Liver (tissue), 9 donors: Measurements from ENCODE around the genes MICU1 and P4HA1.

DNA sequence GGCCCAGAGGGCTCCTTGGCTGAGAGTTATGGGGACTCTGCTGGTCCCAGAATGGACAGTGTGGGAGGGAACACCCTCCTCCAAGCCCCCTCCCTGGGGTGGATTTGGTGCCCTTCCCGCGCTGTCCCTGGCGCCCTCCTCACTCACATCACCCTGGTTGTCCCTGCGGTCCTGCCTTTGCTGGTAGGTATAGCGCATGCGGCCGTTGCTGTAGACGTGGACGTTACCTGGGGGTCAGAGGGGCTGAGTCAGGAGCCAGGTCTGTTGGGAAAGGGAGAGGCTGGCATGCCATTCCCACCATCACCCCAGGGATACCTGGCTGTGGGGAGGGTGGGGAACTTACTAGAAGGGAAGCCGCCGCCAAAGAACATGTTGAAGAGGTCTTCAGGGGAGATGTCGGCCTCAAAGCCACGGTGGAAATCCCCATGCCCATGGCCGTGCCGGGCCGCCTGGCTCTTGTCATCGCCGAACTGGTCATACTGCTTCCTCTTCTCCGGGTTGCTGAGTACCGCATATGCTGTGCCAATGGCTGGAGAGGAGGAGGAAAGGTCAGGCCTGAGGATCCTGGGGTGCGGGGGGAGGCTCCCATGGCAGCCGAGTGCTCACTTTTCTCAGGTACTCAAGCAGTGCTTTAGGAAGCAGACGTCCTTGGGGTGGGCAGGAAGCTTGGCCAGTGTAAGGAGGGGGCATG lies 13.9 kb downstream of the DNAJB12 start:
- PRO-cap, 5 experiments = no peak in any of the 5 experiments
- RAMPAGE, long total RNA, 2 experiments = no peak in any of the 2 experiments
- RRBS = 55% methylated on average over 5 of the region's 23 CpGs

DNA sequence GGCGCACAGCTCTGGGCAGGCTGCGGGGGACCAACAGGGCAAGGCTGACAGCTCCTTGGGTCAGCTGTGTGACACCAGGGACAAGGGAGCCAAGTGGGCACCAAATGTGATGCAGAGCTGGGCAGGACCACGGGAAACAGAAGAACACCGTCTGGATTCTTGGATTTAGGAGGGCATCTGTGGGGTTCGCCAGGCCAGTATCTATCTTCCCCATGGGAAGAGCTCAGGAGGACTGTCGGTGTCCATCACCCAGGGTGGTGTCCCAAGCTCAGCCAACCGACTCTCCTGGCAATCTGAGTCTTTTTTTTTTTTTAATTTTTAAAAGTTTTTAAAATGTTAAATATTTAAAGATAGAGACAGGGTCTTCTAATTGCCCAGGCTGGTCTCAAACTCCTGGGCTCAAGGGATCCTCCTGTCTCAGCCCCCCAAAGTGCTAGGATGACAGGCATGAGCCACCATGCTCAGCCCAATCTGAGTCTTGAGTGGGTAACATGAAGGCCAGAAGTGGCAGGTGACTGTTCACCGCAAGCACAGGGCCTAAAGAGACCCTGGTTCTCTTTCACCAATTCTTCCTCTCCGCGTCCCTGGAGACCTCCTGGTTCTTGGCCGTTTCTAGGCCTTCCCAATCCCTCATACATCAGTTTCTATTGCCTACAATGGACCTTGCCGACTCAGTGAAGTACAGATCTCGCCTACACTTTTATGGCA lies 11.0 kb downstream of the DNAJB12 start:
- PRO-cap, 5 experiments = no peak in any of the 5 experiments
- RAMPAGE, long total RNA, 2 experiments = no peak in any of the 2 experiments
- RRBS = no CpG with 5 or more reads among the region's 13 CpGs

GRCh38 chr10:72449929-72450665 lies 95.4 kb upstream of the DNAJB12 start:
- PRO-cap, 5 experiments = no peak in any of the 5 experiments
- RAMPAGE, long total RNA, 2 experiments = no peak in any of the 2 experiments
- RRBS = no CpG with 5 or more reads among the region's 8 CpGs

GRCh38 chr10:72625843-72626584 lies at the start of gene MICU1:
MICU1 (minus strand) TSS chr10:72626079.
- PRO-cap, 5 experiments = peak in 5 of 5 experiments; most common plus-strand start chr10:72626275 (in 2); most common minus-strand start chr10:72626059 (in 5)
- RAMPAGE, long total RNA, 2 experiments = start-site peak on the minus strand in 2 of 2 experiments, at chr10:72626043-72626105 at its widest, 478 to 713 reads per replicate
- RRBS = no CpG with 5 or more reads among the region's 37 CpGs

- PRO-cap, 5 experiments = no peak in any of the 5 experiments
- RAMPAGE, long total RNA, 2 experiments = no peak in any of the 2 experiments
- RRBS = no CpG with 5 or more reads among the region's 4 CpGs
Observed at GRCh38 chr10:72636674-72637127, 10.8 kb upstream of the MICU1 start.

GRCh38 chr10:72707961-72708405 lies 16.0 kb downstream of the MCU start:
- PRO-cap, 5 experiments = no peak in any of the 5 experiments
- RAMPAGE, long total RNA, 2 experiments = no peak in any of the 2 experiments
- RRBS = no CpG with 5 or more reads among the region's 2 CpGs

DNA sequence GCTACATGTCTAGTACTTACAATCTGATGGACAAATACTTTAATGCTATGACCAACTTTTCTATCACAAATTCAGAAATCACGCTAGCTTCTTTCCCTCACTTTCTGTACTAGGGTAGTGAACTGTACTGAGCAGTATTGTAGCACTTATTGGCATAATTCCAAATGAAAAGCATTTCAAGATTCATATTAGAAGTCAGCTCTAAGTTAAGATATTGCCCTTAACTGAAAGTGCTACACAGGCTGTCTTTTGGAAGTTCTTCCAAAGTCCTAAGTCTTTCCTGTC lies 13.5 kb downstream of the P4HA1 start:
- PRO-cap, 5 experiments = no peak in any of the 5 experiments
- RAMPAGE, long total RNA, 2 experiments = no peak in any of the 2 experiments
- RRBS = no CpG with 5 or more reads among the region's 1 CpG

DNA sequence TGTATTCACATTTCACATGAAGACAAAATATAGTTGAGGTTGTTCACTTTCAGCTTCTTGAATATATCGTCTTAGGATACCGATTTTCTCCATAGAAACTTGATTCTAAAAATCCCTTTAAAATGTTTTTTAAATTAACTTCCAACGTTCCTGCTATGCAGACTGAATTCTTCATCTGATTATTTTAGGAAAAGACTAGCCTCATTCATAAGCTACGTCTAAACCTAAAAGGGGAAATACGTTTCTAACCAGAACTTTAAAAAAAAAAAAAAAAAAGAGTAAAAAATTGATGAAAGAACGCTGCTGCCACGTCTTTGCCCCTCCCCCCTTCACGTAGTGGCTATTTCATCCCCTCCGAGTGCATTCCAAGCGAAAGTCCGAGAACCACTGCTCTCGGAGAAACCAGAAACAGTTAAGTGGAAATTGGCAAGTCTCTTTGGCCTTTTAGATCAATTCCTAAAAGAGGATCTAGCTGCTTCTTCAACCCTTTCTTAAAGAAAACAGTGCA lies 1.3 kb downstream of the P4HA1 start:
- PRO-cap, 5 experiments = peak in 5 of 5 experiments; most common plus-strand start position 372 of the sequence (in 5); most common minus-strand start position 220 of the sequence (in 2)
- RAMPAGE, long total RNA, 2 experiments = no peak in any of the 2 experiments
- RRBS = no CpG with 5 or more reads among the region's 12 CpGs

DNA sequence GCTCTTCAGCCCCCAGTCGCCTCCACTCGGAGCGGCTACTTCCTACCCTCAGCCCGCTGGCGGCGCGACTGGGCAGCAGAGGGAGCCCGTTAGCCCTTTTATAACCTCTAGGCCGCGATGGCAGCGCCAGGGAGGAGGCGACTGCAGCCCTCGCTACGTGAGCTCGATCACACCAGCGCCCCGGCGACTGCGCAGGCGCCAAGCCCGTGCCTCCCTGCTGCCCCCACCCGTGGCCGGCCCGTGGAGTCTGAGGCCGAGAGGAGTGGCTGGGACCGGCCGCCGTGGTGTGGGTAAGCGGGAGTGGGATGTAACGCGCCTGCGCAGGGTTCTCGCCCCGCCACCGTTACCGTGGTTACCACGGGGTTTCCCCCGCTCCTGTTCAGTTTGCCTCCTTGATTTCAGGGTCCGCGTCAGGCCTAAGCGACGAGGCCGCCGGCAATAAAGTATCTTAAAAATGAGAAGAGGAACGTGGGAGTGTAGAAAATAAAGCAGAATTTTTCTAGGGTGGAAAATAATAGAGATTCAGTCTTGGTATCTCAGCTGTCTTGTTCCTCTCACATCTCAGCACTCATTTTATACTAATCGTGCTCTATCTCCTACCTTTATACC lies at the start of gene P4HA1:
TSS of gene P4HA1 (minus strand) at position 74 of the 609 bp plus-strand sequence.
- PRO-cap, 5 experiments = peak in 5 of 5 experiments; most common plus-strand start position 382 of the sequence (in 4); most common minus-strand start position 70 of the sequence (in 4)
- RAMPAGE, long total RNA, 2 experiments = start-site peak on the minus strand in 2 of 2 experiments, centred at positions 50 to 108 of the sequence, 817 to 5,374 reads per replicate
- RRBS = under 1% methylated on average over 9 of the region's 46 CpGs

GRCh38 chr10:73167336-73167829 lies 425 bp downstream of the ECD start:
- PRO-cap, 5 experiments = no peak in any of the 5 experiments
- RAMPAGE, long total RNA, 2 experiments = no peak in any of the 2 experiments
- RRBS = no CpG with 5 or more reads among the region's 5 CpGs

- PRO-cap, 5 experiments = no peak in any of the 5 experiments
- RAMPAGE, long total RNA, 2 experiments = no peak in any of the 2 experiments
- RRBS = no CpG with 5 or more reads among the region's 9 CpGs
Observed at GRCh38 chr10:73232577-73233351, 14.3 kb downstream of the DNAJC9 start.

- PRO-cap, 5 experiments = no peak in any of the 5 experiments
- RAMPAGE, long total RNA, 2 experiments = no peak in any of the 2 experiments
- RRBS = no CpG with 5 or more reads among the region's 8 CpGs
Observed at GRCh38 chr10:73245682-73246263, 1.3 kb downstream of the DNAJC9 start.

DNA sequence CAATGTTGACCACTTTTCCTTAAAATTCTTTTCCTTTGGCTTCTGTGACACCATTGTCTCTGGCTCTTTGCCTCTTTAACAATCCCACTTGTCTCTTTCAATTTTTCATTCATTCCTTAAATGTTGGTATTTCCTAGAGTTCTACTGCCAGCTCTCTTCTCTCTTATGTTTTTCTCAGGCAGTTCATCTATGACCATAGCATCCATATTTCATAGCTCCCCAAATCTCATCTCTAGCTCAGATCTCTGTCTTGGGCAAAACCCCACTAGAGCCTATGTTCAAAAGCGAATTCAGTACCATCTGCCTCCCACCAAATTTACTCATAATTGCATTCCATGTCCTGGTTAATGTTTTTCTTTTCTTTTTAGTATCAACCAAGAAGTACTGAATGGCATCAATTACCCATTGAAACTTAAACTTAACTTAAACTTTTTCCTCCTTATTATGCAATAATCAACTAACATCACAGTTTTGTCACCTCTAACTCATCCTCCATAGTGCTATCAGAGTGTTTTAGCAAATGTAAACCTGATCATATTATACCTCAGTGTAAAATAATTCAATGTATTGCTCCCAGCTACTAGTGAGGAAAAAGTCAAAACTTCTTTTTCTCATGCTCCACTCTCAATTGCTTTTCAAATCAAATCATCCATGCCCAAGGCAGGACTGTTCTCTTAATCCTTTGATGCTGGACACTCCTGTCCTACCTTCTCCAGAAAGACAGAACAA lies 43.4 kb upstream of the MRPS16 start:
- PRO-cap, 5 experiments = no peak in any of the 5 experiments
- RAMPAGE, long total RNA, 2 experiments = no peak in any of the 2 experiments
- RRBS = no CpG with 5 or more reads among the region's 1 CpG

DNA sequence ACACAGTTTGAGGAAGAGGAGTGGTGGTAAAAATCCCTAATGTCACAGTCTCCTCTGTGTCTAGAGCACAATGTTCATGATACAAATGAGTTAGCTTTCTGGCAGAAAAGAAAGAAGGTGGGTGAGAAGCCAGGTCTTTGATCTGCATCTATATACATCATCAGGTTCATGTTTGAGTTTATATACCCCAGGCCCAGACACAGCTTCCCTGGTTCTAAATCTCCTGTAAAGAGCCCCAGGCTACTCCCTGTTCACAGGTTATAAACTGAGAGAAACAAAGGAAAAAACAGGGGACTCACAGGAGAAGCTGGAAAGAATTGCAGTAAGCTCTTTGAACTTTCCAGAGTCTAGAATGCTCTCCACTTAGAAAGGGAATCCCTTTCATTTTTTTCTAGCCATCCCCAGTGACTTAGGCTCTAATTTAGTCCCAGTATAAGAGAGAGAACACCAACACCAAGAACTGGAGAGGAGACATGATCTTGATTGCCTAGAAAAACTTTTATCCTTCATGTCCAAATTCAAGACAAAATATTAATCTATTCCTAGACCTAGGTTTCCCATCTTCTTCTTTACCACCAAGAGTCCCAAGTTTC lies 640 bp downstream of the MSS51 start:
- PRO-cap, 5 experiments = no peak in any of the 5 experiments
- RAMPAGE, long total RNA, 2 experiments = no peak in any of the 2 experiments

- PRO-cap, 5 experiments = no peak in any of the 5 experiments
- RAMPAGE, long total RNA, 2 experiments = no peak in any of the 2 experiments
- RRBS = no CpG with 5 or more reads among the region's 8 CpGs
Observed at GRCh38 chr10:73437825-73438341, 4.5 kb upstream of the MSS51 start.

DNA sequence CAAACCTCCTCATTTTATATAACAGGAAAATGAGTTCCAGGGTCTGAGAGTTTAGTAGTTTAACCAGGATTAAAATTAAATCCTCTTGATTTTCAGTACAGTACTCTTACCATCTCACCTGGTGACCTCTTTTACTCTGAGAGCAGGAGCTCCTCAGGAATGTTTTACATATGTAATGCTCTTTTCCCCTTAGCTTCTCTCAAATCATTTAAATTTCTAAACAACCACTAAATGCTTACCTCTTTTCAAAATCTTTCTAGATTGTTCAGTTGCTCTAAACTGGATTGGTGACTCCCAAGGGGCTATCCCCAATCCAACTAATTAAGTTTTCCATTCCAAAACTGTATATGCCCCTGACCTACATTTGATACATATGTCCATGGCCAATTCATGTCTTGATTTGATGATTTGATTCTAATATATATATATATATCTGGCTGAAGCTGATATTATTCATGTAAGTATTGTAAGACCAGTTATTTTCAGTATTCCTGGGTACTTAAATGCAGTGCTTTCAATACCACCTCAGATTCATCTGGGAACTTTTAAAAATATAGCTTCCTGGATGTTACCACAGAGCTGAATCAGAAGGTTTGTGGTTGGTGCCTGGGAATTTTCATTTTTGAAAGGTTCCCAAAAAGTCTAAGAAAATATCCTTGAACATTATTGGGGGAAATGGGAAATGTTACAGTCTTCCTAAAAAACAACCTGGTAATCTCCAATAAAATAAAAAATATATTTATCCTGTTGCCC lies 10.5 kb upstream of the PPP3CB start:
- PRO-cap, 5 experiments = no peak in any of the 5 experiments
- RAMPAGE, long total RNA, 2 experiments = no peak in any of the 2 experiments

DNA sequence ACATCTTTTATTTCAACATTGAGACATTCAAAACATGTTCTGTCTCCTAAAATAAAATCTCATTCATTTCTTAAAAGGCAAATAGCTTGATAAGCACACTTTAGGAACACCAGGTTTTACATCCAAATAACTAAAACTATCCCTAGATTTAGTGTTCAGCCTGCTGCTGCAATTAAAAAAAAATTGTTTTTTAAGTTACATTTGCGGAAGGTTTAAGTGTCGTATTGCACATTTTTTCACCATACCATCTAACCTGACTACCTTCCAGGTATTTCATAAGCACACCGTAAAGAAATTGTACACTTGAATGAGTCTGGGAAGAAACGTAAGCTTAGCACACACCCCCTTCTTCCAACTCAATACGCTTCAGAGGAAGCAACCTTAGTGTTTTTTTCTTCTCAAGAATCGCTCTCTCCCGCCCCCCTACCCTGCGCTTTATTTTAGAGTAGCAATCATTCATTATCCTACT lies 16.4 kb downstream of the MYOZ1 start:
- PRO-cap, 5 experiments = no peak in any of the 5 experiments
- RAMPAGE, long total RNA, 2 experiments = no peak in any of the 2 experiments
- RRBS = no CpG with 5 or more reads among the region's 8 CpGs

DNA sequence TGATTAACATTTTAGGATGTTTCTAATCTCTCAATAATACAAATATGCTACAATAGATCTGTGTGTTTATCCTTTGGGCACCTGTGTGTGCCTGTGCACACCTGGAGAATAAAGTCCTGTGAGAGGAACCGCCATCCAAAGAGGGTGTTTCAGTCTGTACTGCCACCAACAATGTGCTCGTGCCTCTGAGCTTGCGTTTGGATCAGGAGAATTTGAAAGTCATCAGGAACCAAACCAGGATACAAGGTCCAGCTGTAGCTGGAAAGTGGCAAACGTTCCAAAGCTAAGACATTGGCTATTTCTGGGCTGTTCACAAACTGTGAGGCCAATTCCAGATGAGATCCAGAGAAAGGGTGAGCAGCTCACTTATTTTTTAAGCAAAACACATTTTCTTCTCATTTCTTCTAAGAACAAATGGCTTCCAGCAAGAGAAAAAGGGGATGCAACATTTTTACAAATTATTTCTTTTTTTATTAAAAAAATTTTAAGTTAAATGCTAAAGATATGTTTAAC lies 4.0 kb upstream of the SYNPO2L start:
- PRO-cap, 5 experiments = no peak in any of the 5 experiments
- RAMPAGE, long total RNA, 2 experiments = no peak in any of the 2 experiments
- RRBS = no CpG with 5 or more reads among the region's 4 CpGs

DNA sequence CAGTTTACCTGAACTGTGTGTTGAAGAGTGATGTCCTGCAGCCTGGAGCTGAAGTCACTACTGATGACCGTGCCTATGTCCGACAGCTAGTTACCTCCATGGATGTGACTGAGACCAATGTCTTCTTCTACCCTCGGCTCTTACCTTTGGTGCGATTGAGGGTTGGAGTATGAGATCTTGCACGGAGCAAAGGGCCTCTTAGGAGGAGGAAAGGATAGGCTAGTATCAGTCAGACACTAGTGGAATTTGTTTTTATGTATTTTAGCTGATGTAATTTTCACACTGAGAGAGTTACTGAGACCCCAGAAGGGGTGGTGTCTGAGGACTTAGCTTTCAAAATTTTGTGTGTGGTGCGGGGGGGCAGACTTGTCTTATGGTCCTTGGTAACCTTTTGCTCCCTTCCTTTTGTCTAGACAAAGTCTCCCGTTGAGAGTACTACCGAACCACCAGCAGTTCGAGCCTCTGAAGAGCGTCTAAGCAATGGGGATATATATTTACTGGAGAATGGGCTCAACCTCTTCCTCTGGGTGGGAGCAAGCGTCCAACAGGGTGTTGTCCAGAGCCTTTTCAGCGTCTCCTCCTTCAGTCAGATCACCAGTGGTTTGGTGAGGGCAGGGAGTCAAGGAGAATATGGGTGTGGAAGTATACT lies 2.1 kb upstream of the FUT11 start:
- PRO-cap, 5 experiments = no peak in any of the 5 experiments
- RAMPAGE, long total RNA, 2 experiments = no peak in any of the 2 experiments
- RRBS = no CpG with 5 or more reads among the region's 12 CpGs

GRCh38 chr10:73867294-73867886 lies 7.0 kb downstream of the CAMK2G start:
- PRO-cap, 5 experiments = no peak in any of the 5 experiments
- RAMPAGE, long total RNA, 2 experiments = no peak in any of the 2 experiments
- RRBS = no CpG with 5 or more reads among the region's 11 CpGs